Kidney epithelial cell (primary cell): ENCODE measurements around the genes HYKK, CTSH and BCL2A1.

GRCh38 chr15:78507085-78507746 is at the start of gene HYKK:
Gene HYKK (plus strand): TSS chr15:78507577.
- RAMPAGE, long total RNA: no peak
- RRBS: under 1% methylated on average over 21 of the region's 51 CpGs

DNA sequence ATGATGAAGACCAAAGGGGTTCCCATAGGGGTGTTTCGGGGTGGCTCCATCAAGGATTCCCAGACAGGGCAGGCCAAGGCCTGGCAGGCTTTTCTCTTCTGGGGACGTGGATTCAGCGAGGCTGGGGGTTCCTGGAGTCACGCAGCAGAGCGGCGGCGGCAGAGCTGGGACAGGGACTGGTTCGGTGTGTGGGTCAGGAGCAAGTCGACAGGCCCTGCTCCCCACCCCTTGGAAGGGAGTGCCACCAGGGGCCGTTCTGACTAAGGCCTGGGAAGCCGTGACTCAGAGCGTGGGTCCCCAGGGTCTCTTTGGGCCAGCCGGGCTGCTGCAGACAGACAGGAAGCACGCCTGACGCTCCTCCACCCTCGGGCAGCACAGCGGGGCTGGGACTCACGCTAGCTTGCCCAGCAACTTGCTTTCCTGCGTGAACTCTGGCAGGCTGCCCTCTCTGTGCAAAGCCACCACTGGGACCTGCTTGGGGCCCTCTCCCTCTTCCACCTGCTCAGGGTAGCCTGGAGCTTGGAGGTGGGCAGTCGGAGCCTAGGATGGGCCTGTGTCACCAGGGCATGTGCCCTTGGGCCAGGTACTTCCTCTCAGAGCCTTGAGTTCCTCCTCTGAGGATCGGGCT is 54.2 kb downstream of the ADAMTS7 start:
- RAMPAGE, long total RNA: no peak
- RRBS: no CpG with 5 or more reads among the region's 21 CpGs

- RAMPAGE, long total RNA: no peak
- RRBS: 47% methylated on average over 7 of the region's 39 CpGs
These were observed 19.3 kb upstream of the ADAMTS7 start for GRCh38 chr15:78830431-78831059.

DNA sequence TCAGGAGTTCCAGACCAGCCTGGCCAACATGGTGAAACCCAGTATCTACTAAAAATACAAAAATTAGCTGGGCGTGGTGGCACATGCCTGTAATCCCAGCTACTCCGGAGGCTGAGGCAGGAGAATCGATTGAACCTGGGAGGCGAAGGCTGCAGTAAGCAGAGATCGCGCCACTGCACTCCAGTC is 896 bp upstream of the MORF4L1 start:
- RAMPAGE, long total RNA: no peak
- RRBS: no CpG with 5 or more reads among the region's 6 CpGs

DNA sequence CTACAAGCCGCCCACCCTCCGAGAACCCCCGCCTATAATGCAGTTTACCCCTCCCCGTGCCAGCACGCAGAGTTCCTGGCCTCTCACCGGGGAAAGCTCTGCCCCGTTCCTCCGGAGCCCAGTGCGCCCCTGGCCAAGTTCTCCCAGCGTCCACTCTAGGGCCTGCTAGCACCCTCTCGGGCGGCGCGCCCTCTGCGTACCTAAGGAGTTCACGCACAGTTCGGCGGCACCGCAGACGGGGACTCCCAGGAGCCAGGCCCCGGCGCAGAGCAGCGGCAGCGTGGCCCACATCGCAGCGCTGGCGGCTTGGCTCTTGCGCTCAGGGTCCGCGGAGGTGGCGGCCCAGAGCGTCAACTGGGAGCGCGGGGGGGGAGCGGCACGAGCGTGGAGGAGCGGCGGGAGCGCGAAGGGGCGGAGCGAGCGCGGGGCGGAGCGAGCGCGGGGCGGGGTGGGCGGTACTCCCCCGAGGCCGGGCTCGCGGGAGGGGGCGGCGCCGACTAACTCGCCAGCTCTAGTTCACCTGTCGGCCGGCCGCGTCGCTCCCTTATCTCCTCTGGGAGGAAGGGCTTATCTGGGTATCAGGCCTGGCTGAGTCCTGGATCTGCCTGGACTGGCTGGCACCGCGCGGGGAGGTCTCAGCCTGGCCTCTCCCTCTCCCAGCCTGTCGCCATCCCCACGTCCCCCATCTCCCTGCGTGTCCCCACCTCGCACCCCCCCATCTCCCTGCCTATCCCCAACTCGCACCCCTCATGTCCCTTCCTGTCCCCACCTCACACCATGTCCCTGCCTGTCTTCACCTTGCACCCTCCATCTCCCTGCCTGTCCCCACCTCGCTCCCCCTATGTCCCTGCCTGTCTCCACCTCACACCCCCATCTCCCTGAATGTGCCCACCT is at the start of gene CTSH:
TSS of gene CTSH (minus strand) at position 356 of the 894 bp plus-strand sequence.
- RAMPAGE, long total RNA: start-site peak on the minus strand centred at position 330 of the sequence, 60 bp wide, 225 and 214 reads in 2 replicates
- RRBS: 1% methylated on average over 9 of the region's 73 CpGs

- RAMPAGE, long total RNA: no peak
- RRBS: no CpG with 5 or more reads among the region's 5 CpGs
These were observed 6.6 kb upstream of the CTSH start for GRCh38 chr15:78951431-78951797.

- RAMPAGE, long total RNA: no peak
- RRBS: no CpG with 5 or more reads among the region's 7 CpGs
These were observed 1.8 kb upstream of the MTHFS start for GRCh38 chr15:79898364-79899291.

- RAMPAGE, long total RNA: no peak
- RRBS: no CpG with 5 or more reads among the region's 4 CpGs
These were observed 14.5 kb downstream of the BCL2A1 start for GRCh38 chr15:79956481-79956961.

DNA sequence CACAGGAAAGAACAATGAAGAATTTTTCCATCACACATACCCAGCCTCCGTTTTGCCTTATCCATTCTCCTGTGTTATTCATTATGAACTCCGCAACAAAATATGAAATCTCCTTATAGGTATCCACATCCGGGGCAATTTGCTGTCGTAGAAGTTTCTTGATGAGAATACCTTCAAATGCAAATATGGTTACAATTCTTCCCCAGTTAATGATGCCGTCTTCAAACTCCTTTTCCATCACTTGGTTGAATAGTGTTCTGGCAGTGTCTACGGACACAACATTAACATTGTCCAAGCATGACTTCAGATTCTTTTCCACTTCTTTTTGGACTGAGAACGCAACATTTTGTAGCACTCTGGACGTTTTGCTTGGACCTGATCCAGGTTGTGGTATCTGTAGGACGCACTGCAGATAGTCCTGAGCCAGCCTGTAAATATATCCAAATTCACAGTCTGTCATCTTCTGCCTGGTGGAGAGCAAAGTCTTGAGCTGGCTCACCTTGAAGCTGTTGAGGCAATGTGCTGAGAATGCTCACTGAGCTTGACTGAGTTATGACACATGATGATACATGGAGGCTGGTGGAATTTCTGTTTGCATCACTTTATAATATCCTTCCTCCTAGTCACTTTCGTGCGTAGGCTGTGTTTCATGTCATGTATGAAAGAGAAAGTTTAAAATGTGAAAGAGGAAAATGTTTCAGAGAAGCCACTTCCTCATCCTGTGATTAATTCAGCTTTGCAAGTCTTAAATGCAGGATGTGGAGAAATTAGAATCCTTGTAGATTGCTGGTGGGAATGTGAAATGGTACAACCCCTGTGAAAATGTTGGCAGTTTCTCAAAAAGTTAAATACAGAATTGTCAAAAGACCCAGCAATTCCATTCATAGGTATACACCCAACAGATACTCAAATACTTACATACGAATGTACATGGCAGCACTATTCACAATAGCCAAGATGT is at the start of gene BCL2A1:
TSS of gene BCL2A1 (minus strand) at position 537 of the 961 bp plus-strand sequence.
- RAMPAGE, long total RNA: no peak
- RRBS: no CpG with 5 or more reads among the region's 12 CpGs

DNA sequence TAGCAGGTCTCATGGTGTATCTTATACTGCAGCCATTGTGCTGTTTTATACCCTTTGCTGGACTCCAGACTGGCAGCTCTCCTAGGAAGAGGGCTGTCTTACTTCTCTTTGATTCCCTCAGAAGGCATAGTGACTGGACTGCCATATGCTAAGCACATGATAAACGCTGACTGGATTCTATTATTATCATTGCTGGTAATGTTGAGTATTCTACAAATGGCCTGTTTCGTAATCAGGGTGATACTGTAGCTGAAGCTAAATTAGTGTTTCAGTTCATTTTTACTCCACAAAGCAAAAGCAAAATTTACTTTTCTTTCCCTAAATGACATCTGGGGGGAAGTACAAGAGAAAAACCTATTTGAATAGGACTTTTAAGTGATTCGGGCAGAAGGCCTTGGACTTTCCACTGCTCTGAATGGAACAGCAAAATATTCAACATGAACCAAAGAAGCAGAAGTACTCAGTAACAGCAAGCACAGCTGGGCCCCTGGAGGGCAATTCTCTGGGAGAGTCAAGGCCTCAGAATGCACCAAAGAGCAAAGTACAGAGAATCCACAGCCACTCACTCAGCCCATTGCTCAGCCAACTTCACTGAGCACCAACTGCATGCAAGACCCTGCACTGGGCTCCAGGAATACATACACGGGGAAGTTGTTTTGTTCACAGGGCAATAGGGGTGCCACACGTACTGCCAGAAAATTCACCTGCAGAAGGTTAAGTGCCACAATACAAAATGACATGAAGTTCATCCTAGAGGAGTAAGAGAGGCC is 7.9 kb upstream of the BCL2A1 start:
- RAMPAGE, long total RNA: no peak
- RRBS: no CpG with 5 or more reads among the region's 5 CpGs

- RAMPAGE, long total RNA: no peak
- RRBS: no CpG with 5 or more reads among the region's 2 CpGs
These were observed 17.7 kb upstream of the BCL2A1 start for GRCh38 chr15:79988701-79989118.

- RAMPAGE, long total RNA: no peak
- RRBS: no CpG with 5 or more reads among the region's 6 CpGs
These were observed 18.6 kb upstream of the BCL2A1 start for GRCh38 chr15:79989498-79990189.

GRCh38 chr15:80058805-80059056 is 745 bp upstream of the ZFAND6 start:
- RAMPAGE, long total RNA: no peak
- RRBS: no CpG with 5 or more reads among the region's 11 CpGs

- RAMPAGE, long total RNA: no peak
These were observed 23.0 kb downstream of the ZFAND6 start for GRCh38 chr15:80082553-80082894.

DNA sequence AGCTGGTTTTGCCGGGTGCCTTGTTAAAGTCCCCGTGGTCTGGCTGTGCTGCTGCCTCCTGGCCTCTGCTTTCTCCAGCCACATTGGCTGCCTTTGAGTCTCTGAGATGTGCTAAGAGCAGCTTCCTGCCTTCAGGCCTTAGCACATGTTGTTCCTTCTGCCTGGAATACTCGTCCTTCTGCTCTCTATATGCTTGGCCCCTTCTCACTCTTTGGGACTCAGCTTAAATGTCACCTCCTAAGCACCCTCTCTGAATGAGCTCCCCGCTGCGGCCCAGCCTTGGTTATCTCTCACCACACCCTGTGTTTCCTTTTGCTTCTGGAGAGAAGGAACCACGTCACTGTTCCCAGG is 2.1 kb downstream of the FAH start:
- RAMPAGE, long total RNA: no peak
- RRBS: no CpG with 5 or more reads among the region's 6 CpGs

DNA sequence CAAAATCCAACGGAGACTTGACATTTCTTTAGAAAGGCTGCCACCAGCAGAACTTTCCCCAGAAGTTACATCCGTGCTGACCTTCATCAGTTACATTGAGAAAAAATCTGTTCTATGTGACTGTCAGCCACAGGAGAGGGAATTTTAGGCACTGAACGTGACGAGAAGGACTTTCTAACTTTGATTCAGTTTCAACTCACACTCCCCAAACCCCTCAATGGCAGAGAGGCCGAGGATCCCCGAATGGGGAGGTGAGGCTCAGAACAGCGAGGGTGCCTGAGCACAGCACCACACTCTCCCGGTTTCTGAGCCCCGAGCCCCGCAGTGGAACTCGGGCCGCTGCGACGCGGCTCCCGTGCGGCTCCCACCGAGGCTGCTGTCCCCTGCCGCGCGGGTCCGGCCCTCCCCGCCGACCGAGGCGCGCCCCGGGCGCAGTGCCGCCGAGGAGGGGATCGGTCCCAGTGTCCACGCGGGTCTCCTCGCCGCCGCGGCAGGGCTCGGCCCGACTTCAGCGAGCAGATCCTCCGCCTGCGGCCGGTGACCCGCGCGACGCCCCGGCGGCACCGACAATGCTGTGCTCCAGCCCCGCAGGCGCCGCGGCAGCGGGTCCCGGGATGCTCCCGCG is 527 bp downstream of the CTXND1 start:
- RAMPAGE, long total RNA: no peak
- RRBS: under 1% methylated on average over 16 of the region's 59 CpGs

DNA sequence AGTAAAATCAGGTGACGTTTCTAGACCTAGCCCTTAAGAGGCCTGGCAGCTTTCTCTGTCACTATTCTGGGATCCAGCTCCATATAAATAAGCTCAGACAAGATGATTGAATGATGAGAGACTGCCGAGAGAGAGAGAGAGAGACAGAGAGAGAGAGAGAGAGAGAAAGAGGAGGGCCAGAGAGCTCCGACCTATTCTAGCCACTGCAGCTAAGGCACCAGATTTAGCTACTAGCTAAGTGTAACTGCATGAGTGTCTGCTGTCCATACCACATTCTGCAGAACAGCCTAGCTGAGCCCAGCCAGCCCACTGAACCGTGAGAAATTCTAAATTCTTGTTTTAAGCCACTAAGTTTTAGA is 36.1 kb upstream of the CTXND1 start:
- RAMPAGE, long total RNA: no peak
- RRBS: no CpG with 5 or more reads among the region's 4 CpGs

DNA sequence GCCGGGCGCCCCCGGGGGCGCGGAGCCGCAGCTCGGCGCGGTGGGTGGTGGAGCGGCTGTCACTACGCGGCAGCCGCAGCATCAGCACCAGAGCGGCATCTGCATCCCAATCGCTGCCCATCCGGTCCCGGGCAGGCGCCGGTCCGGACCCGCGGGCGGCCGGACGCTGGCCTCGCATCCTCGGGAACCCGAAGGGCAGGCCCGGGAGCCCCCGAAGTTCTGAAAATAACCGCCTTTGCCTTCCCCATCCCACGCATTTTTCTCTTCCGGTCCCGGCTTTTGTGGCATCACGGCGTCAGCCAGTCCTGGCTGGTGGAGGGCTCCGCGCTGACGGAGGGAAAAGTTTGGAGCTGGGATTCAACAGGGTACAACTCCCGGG is 427 bp downstream of the ARNT2 start:
- RAMPAGE, long total RNA: no peak
- RRBS: 2% methylated on average over 11 of the region's 40 CpGs

- RAMPAGE, long total RNA: no peak
- RRBS: no CpG with 5 or more reads among the region's 10 CpGs
These were observed 112.0 kb upstream of the ABHD17C start for GRCh38 chr15:80583157-80583489.

- RAMPAGE, long total RNA: no peak
- RRBS: no CpG with 5 or more reads among the region's 5 CpGs
These were observed 77.9 kb downstream of the CEMIP start for GRCh38 chr15:80857069-80857507.